ENCODE results near the genes MAL, ZNF892, KCNIP3, FAHD2A, TRIM43 and GPAT2.

- PRO-cap = no peak
- RAMPAGE, long total RNA = no peak
These were observed 150.0 kb downstream of the RPIA start for GRCh38 chr2:88841277-88842131.

- PRO-cap = no peak
- RAMPAGE, long total RNA = no peak
These were observed 169.3 kb downstream of the RPIA start for GRCh38 chr2:88860691-88861274.

DNA sequence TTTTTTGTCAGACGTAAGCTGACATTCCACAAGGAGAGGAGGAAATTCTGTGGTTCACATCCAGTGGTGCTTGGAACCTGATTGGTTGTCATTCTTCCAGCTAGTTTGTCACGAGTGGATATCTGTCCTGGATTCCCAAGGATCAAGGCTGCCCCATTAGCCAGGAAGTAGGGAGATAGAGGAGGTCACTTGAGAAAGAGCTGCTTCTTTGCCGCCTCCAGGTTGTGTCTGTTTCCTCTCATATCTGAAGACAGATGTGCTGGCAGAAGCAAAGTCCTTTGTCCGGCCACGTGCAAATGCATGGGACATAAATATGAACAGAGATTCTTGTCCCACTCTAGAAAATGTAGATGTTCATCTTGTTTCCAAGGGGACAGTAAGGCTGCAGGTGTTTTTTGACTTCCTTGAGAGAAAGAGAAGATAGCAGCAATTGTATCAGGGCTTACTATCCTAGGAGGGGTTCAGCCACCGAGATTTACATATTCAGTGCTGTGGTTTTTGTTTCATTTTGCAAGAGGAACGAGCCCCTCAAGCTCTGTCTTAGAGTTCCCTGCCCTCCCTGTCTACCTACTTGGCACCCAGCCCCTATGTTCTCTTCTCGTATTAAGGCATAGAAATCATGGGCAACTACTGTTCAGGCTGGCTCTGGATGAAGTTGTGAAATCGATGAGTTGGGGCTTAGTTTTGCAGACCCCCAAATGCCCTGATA, 174.5 kb downstream of the RPIA start:
- PRO-cap = no peak
- RAMPAGE, long total RNA = no peak

DNA sequence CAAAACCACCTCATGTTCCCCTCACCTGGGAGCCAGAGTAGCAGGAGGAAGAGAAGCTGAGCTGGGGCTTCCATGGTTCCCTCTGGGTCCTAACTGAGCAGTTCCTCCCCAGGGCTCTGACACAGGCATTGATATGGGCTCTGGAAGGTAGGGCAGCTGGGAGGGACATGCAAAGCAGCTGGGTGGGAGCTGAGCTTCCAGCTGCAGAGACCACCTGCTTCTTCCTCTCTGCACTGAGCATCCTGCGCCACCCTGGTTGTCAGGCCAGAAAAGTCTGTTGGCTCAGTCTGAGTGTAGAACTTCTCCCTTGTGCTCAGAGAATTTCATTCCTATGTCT, 336.1 kb downstream of the RPIA start:
- PRO-cap = no peak
- RAMPAGE, long total RNA = no peak

DNA sequence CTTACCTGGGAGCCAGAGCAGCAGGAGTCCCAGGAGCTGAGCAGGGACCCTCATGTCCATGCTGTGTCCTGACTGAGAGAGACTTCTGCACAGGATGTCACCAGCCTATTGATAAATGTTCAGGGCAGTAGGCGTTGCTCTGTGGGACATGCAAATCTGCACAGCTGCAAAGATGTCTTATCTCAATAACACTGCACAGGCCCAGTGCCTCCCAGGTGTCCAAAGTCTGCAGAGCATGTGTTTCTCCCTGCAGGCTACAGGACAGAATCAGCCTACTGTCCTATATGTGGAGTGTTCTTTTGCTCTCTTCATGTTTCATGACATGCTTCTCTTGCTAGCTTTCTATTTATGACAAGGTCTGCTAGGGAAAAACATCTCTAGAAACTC, 522.4 kb downstream of the RPIA start:
- PRO-cap = no peak
- RAMPAGE, long total RNA = no peak

DNA sequence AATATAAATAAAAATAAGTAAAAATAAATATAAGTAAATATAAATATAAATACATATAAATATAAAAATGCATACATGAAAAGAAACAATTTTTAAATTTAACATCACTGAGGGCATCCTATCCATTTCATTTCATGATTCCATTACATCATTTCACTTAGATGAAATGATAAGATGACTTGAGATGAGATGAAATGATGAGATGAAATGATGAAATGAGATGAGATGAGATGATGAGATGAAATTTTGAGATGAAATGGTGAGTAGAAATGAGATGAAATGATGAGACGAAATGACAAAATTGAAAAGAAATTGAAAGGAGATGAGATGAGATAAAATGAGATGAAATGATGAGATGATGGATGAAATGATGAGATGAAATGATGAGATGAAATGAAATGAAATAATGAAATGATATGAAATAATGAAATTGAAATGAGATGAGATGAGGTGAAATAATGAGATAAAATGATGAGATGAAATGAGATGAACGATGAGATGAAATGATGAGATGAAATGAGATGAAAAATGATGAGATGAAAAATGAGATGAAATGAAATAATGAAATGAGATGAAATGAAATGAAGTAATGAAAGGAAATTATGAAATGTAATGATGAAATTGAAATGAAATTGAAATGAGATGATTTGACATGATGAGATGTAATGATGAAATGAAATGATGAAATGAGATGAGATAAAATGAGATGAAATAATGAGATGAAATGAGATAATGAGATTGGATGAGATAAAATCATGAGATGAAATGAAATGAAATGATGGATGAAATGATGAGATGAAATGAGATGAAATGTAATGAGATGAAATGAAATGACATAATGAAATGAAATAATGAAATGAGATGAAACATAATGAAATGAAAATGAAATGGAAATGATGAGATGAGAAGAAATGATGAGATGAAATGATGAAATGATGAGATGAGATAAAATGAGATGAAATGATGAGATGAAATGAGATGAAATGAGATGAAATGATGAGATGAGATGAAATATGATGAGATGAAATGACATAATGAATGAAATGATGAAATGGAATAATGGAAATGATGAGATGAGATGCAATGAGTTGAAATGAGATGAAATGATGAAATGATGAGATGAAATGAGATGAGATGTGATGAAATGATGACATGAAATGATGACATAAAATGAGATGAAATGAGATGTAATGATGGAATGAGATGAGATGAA, 367.8 kb upstream of the AQP7B start:
- PRO-cap = no peak
- RAMPAGE, long total RNA = no peak

- PRO-cap = no peak
- RAMPAGE, long total RNA = no peak
These were observed 14.0 kb upstream of the TEKT4 start for GRCh38 chr2:94857195-94857708.

GRCh38 chr2:95025486-95025884, at the start of gene MAL:
TSS of gene MAL (plus strand) at chr2:95025708.
- PRO-cap = no peak
- RAMPAGE, long total RNA = start-site peak on the plus strand at chr2:95025702-95025753, 155 and 649 reads in 2 replicates

- PRO-cap = no peak
- RAMPAGE, long total RNA = no peak
These were observed 13.5 kb downstream of the MRPS5 start for GRCh38 chr2:95108193-95108467.

- PRO-cap = no peak
- RAMPAGE, long total RNA = no peak
These were observed at the start of gene ZNF892 for GRCh38 chr2:95206904-95208301. TSS of gene ZNF892 (plus strand) at chr2:95207521.

DNA sequence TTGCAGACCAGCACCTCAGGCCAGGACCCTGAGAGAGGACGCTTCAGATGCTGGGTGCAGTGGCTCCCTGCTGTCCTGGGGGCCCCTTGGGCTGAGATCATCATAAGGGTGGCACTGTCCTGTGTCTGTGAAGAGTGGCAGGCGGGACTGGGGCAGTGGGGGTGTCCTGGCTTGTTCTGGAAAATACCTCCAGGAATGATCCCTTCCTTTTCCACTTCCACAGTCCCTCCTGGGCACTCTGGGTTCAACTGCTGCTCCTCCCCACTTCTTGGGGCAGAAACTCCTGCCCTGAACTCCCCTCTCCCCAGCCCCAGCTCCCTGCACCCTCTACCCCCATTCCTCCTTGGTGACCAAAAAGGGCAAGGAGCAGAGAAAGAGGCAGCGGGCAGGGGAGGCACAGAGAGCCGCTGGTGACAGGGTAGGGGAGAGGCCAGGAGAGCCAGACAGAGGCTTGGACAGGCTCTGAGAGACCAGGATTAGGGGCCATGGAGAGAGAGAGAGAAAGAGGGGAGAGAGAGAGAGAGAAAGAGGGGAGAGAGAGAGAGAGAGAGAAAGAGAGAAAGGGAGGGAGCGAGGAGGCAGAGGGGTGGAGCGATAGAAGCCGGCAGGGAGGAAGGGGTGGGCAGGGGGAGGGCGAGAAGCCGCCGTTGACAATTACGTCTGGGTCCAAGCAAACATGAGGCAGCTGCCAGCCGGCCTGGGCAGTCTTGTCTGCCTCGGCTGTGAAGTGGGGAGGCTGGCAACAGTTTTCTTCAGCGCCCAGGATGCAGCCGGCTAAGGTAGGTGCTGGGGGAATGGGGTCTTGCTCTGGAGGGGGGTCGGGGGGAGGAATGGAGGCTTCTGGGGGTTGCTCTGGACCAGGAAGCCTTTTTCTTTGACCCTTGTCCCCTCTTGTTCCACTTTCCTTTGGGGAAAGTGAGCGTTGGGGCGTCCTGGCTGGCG, at the start of gene KCNIP3:
Gene KCNIP3, plus strand, starts transcription at position 673 of the 942 bp plus-strand sequence.
- PRO-cap = no peak
- RAMPAGE, long total RNA = no peak

DNA sequence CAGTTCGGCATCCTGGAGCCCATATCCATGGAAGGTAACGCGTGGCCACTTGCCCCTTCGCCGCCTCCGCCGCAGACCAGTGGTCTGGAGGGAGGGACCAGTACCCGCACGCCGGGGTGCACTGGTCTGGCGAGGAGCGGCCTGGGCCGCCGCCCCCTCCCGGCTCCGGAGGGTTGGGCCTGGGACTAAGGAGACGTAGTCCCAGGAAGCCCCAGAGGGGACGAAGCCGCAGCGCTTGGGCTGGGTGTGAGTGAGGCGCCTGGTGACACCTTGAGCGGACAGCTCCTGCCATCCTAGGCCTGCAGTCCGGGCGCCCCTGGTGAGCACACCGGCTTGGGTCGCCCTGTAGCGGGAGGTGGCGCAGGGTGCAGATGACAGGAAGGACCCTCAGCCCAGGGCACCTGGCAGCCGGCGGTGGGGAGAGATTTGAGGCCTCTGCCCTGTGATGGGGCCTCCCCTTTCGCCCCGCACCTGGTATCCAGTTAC, 50.0 kb downstream of the KCNIP3 start:
- PRO-cap = no peak
- RAMPAGE, long total RNA = no peak

DNA sequence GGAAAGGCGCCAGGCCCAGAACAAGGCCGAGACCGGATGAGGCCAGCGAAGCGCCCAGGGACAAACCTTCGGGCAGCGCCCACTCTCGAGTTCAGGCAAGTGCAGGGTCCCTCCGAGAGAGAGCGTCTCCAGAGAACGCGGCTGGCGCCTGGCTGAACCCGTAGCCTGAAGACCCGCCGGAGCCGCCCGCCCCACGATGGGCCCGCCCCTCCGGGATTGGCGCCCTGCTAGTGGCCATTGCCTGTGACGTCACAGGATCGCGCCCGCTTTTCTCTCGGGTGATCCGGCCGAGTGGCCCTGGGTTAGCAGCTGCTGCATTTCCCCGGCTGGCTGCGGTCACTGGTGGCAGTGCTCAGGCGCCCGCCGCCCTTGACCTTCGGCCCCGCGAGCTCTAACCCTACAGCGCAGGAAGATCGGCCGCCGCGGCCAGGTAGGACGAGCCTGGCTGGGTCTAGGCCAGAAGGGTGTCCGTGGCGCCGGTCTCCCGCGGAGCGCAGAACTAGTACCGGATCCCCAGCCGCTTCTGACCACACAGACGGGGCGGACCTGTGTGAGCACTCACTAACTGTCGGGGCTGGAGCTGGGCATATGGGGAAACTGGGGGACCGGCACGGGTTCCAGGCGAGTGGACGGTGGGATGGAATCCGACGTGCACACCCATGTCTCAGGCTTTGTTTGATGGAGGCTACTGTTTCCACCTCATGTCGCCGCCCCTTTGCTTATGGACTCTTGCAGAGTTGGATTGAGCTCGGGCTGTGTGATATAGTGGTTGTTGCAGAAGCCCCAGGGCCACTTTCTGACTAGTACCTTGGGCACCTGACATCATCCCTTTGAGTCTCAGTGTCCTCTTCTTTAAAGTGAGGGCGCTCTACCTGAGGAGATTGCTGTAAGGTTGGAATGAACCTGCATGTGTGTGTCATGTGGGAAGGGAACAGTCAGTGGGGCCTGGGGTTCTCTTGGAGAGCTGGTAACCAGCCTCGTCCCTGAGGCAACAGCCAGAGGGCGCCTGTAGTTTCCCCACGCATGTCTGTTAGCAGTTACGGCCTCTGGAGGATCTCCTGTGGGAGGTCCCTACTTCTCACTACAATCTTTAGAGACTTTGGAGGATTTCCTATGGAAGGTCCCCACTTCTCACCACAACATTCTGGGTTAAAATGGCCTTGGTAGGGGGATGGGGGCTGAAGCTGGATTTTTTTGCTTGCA, at the start of gene FAHD2A:
Gene FAHD2A, plus strand, starts transcription at position 266 of the 1,203 bp plus-strand sequence.
- PRO-cap = no peak
- RAMPAGE, long total RNA = start-site peak on the plus strand centred at position 281 of the sequence, 39 bp wide, 145 and 38 reads in 2 replicates

GRCh38 chr2:95591805-95592197, at the start of gene TRIM43:
TSS of gene TRIM43 (plus strand) at chr2:95592001.
- PRO-cap = no peak
- RAMPAGE, long total RNA = no peak

DNA sequence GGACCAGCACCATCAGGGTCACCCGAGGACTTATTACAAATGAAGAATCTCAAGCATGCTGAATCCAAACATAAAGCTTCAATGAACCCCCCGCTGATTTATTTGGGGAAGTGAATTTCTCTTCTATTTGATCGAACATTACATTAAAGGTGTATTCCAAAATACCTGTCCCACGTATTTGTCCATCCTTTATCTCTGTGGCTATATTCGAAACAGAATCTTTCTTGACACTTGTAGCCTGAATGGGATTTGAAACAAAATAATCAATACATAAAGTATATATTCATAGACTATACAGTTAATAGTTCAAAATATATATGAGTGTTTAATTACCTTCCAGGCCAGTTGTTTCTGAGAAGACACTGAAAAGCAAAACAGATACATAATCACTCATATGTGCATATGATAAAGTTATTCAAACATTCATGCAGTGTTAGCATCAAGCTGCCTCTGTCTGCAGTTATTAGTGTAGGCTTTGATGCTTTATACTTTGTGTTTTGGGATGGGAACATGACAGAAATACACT, 105.7 kb downstream of the ANKRD36C start:
- PRO-cap = no peak
- RAMPAGE, long total RNA = no peak

DNA sequence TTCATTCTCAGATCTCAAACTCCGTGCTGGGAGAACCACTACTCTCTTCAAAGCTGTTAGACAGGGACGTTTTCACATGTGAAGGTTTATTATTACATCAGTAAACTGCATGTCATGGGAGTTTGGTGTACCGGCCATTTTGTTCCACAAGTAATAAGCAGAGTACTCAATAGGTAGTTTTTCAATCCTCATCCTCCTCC, 10.1 kb upstream of the ANKRD36C start:
- PRO-cap = no peak
- RAMPAGE, long total RNA = no peak

GRCh38 chr2:96034865-96035223, at the start of gene GPAT2:
TSS of gene GPAT2 (minus strand) at chr2:96034916.
- PRO-cap = no peak
- RAMPAGE, long total RNA = no peak

DNA sequence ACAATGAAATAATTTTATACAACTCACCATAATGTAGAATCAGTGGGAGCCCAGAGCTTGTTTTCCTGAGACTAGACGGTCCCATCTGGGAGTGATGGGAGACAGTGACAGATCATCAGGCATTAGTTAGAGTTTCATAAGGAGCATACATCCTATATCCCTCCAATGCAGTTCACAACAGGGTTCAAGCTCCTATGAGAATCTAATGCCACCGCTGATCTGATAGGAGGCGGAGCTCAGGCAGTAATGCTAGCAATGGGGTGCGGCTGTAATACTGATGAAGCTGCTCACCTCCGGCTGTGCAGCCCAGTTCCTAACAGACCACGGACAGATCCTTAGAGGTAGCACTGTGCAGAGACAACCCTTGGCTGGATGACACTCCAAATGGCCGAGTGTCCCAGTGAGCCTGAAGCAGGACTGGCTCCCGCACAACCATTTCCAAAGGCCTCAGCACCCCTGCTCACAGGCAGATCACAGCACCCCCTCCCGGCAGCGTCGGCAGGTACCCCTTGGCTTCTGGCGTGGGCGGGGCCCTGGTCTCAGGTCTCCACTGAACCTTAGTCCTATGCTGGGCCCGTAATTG, 3.2 kb downstream of the DUSP2 start:
- PRO-cap = no peak
- RAMPAGE, long total RNA = no peak

- PRO-cap = no peak
- RAMPAGE, long total RNA = no peak
These were observed 900 bp upstream of the DUSP2 start for GRCh38 chr2:96146034-96146646.

- PRO-cap = no peak
- RAMPAGE, long total RNA = no peak
These were observed 14.1 kb upstream of the DUSP2 start for GRCh38 chr2:96159217-96159811.

Measured in spinal cord (tissue), 3 donors.